ENCODE measurements around a stretch of chr2.

CAGE:
- cytosol, long polyA minus RNA: no peak
- cytosol, long polyA plus RNA: no peak
- long polyA plus RNA: no peak
- nucleus, long polyA minus RNA: no peak
- nucleus, long polyA plus RNA: no peak
Observed at GRCh38 chr2:62208708-62209756, 13.1 kb downstream of the B3GNT2 start.

DNA sequence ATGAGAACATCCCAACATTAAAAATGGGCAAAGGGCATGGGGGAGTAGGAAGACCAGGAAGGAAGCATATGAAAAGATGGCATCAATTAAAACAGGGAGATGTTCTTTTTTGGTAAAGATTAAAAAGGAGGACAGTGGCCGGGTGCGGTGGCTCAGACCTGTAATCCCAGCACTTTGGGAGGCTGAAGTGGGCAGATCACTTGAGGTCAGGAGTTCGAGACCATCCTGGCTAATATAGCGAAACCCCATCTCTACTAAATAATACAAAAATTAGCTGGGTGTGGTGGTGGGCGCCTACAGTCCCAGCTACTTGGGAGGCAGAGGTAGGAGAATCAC lies 14.4 kb downstream of the B3GNT2 start:
CAGE:
- cytosol, long polyA minus RNA: no peak
- cytosol, long polyA plus RNA: no peak
- long polyA plus RNA: no peak
- nucleus, long polyA minus RNA: no peak
- nucleus, long polyA plus RNA: no peak

DNA sequence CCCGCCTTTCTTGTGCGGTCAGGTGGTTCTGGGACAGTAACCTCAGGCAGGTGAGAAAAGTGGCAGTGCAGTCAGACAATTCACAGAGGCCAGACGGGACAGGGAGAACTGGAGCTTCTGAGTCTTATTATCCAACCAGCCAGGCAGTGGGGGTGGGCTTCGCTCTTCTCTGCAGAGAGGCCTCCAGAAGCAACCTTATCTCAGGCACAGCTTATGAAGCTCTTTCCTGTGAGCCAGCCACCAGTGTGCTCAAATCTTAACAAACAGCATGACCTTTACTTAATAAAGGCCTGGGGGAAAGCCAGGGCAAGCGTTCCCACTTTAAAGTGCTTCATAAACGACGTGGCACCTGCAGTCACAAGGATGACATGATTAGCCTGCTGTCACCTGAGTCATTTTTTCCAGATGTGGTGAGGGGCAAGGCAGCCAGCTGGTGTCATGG lies 109.7 kb downstream of the B3GNT2 start:
CAGE:
- cytosol, long polyA minus RNA: no peak
- cytosol, long polyA plus RNA: no peak
- long polyA plus RNA: no peak
- nucleus, long polyA minus RNA: no peak
- nucleus, long polyA plus RNA: no peak

DNA sequence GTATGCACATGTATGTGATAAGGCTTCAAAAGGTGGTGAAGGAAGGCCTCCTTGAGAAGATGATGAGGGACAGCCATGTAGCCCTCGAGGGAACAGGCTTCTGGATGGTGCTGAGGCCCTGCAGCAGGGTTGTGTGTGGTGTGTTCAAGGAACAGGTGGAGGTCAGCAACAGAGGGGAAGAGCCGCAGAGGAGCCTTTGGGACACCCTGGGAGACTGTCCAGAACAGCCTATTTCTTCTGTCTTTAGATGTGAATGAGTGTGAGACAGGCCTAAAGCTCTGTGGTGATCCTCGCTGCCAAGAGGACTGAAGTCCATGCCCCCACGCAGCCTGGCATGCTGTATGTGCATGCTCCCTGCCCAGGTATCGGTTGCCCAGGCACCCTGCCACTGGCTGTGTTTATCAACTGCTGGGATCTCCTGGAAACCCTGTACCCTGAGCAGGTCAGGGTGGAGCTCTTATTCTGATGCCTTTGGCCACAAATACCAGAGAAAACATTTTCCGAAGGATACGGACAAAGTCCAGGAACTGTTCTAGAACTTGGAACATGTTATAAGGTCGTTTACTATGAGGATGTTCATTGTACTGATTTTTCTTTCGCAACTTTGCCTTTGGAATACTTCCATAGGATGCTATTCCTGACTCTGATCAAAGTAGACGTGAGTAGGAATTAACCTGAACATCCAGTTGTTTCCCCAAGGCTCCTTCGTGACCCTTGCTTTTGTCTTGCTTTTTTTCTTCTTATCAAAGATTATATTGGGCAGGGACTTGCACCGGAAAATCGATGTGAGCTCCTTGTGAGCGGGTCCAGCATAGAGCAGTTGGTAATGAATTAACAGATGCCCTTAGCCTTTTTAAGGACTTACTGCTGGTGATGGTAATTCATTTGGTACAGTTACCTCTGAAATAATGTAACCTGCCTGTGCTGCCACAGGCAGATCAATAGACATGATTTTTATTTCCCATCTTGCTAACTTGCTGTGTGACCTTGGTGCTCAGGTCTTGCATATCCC lies 55.3 kb downstream of the TMEM17 start:
CAGE:
- cytosol, long polyA minus RNA: no peak
- cytosol, long polyA plus RNA: no peak
- long polyA plus RNA: no peak
- nucleus, long polyA minus RNA: no peak
- nucleus, long polyA plus RNA: no peak

DNA sequence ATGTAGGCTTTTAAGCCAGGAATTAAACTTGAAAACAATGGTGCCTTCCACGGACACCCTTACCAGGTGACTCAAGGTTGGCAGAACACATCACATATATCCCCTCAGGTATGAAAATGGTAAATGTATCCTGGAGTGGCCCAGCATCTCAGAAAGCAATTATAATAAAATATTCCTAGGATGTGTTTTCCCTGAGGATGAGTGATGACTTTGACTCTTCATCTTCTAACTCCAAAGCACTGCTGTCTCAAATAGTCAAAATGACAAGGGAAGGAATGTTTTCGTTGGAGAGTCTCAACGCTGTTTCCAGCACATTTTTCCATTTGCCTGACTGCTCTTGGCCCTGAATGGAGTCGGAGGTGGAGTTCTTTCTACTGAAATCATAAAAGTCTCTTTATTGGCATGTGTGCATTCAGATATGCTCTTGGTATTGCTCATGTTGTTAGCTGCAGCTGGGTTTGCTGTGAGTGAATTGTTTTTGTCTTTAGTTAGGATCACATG lies 17.0 kb downstream of the TMEM17 start:
CAGE:
- cytosol, long polyA minus RNA: no peak
- cytosol, long polyA plus RNA: no peak
- long polyA plus RNA: no peak
- nucleus, long polyA minus RNA: no peak
- nucleus, long polyA plus RNA: no peak

DNA sequence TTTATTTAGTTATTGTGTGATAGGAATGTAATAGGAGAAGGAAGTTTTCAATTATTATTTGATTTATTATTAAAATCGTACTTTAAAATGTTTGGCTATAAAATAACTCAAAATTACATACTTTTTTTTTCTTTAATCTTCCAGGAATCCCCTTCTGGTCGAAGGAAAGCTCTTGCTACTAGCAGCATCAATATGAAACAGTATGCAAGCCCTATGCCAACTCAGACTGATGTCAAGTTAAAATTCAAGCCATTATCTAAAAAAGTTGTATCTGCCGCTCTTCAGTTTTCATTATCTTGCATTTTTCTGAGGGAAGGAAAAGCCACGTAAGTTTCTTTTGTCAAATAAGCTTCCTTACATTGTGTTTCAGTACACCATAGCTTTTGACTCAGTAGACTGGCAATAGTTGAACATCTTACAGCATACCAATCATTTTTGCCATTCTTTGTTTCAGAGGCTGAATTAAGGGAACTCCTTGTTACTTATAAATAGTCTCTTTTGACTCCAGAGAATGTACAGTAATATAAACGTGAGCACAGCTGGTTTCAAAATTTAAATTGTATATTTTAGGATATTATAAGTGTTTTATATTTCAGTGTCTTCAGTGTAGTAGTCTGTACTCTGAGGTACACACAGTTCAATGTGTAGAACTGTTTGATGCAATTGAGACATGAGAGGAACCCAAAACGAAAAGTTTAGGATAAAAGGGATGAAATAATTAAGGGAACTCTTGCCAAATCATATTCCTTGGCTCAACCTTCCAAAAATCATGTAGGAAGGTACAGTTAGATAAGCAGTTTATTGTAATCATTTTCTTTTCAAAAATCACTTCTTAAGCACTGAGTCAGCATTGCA lies 120.7 kb downstream of the EHBP1 start:
CAGE:
- cytosol, long polyA minus RNA: no peak
- cytosol, long polyA plus RNA: no peak
- long polyA plus RNA: no peak
- nucleus, long polyA minus RNA: no peak
- nucleus, long polyA plus RNA: no peak

DNA sequence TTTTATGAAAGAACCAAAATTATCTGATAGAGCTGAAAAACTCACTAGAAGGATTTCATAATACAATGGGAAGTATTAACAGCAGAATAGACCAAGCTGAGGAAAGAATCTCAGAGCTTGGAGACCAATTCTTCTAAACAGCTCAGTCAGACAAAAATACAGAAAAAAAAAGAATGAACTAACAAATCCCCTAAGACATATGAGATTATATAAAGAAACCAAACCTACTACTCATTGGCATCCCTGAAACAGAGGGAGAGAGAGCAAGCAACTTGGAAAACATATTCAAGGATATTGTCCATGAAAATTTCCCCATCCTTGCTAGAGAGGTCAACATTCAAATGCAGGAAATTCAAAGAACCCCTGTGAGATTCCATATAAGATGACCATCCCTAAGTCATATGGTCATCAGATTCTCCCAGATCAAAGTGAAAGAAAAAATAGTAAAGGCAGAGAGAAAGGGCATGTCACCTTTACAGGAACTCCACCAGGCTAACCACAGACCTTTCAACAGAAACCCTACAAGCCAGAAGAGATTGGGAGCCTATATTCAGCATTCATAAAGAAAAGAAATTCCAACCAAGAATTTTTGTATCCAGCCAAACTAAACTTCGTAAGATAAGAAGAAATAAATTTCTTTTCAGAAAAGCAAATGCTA lies 170.4 kb downstream of the EHBP1 start:
CAGE:
- cytosol, long polyA minus RNA: no peak
- cytosol, long polyA plus RNA: no peak
- long polyA plus RNA: no peak
- nucleus, long polyA minus RNA: no peak
- nucleus, long polyA plus RNA: no peak

GRCh38 chr2:62955391-62955695 lies 95.3 kb upstream of the OTX1 start:
CAGE:
- cytosol, long polyA minus RNA: no peak
- cytosol, long polyA plus RNA: no peak
- long polyA plus RNA: no peak
- nucleus, long polyA minus RNA: no peak
- nucleus, long polyA plus RNA: no peak

GRCh38 chr2:63729257-63730003 lies 112.3 kb upstream of the UGP2 start:
CAGE:
- cytosol, long polyA minus RNA: no peak
- cytosol, long polyA plus RNA: no peak
- long polyA plus RNA: no peak
- nucleus, long polyA minus RNA: no peak
- nucleus, long polyA plus RNA: no peak

DNA sequence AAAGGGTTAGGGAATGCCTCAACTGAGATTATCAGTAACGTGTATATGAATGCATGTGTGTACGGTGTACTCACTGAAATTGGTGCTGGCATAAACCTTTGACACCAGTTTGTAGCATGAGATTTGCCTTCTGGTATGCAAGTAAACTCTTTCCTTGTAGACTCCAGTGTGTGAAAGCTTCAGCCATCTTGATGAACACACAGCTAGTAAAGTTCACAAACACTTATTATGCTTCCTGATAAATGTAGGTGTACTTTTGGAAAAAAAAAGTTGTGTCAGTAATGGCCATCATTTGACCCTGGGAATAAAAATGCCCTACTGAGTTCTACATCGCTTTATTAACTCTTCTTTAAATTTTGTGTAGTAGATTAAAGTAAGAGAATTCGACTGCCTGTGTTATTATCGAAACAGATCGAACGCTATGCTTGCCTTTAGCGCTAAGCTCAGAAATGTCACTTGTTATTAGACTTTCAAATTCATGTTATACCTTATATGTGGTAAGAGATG lies 1.2 kb downstream of the UGP2 start:
CAGE:
- cytosol, long polyA minus RNA: no peak
- cytosol, long polyA plus RNA: no peak
- long polyA plus RNA: no peak
- nucleus, long polyA minus RNA: no peak
- nucleus, long polyA plus RNA: no peak

GRCh38 chr2:63885567-63886012 lies 43.9 kb downstream of the UGP2 start:
CAGE:
- cytosol, long polyA minus RNA: no peak
- cytosol, long polyA plus RNA: no peak
- long polyA plus RNA: no peak
- nucleus, long polyA minus RNA: no peak
- nucleus, long polyA plus RNA: no peak

DNA sequence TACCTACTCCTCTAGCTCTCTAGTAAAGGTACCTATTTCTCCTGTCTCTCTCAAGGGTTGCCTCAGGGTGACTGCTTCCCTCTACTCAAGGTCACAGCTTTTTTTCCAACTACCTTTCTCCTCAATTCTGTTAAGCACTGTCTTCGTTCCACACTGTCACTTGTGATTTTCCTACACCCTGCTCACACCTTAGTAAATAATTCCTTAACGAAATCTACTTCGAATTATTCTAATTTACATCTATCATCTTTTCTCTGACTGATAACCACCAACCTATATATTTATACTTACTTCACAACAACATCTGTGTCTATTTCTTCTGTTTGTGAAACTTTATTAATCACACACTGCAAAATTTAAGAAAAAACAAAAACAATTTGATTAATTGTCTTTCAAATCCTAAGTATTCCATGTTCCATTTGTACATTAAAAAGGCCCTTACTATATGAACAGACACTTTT lies 74.9 kb downstream of the VPS54 start:
CAGE:
- cytosol, long polyA minus RNA: no peak
- cytosol, long polyA plus RNA: no peak
- long polyA plus RNA: no peak
- nucleus, long polyA minus RNA: no peak
- nucleus, long polyA plus RNA: no peak

GRCh38 chr2:64018102-64018513 lies 1.1 kb downstream of the VPS54 start:
CAGE:
- cytosol, long polyA minus RNA: no peak
- cytosol, long polyA plus RNA: no peak
- long polyA plus RNA: no peak
- nucleus, long polyA minus RNA: no peak
- nucleus, long polyA plus RNA: no peak

GRCh38 chr2:64116463-64116662 lies 27.9 kb downstream of the PELI1 start:
CAGE:
- cytosol, long polyA minus RNA: no peak
- cytosol, long polyA plus RNA: no peak
- long polyA plus RNA: no peak
- nucleus, long polyA minus RNA: no peak
- nucleus, long polyA plus RNA: no peak

DNA sequence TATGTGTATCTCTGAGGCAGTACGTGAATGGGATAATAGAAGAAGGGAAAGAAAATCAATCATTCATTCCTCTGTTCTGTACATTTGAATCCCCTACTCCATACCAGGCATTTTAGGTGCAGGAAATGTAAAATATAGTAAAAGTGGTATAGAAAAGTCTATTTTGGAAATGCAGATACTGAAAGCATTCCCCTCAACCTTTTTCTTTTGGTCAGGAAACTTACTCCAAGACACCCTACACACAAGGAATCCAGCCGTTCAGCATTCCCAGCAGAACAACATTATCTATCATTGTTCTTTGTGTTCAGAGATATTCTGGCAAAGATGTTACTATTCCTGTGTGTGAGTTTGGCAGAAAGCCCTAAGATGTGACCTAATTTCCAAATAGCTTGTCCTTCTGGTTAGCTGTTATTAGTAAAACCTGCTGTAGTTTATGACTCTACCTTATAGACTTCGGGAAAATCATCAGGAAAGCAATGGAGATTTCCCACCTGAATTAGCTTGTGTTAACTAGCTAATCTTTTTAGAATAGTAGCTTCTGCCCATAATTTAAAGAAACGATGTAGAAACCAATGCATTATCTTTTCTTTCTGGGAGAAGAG lies 78.1 kb upstream of the PELI1 start:
CAGE:
- cytosol, long polyA minus RNA: no peak
- cytosol, long polyA plus RNA: no peak
- long polyA plus RNA: no peak
- nucleus, long polyA minus RNA: no peak
- nucleus, long polyA plus RNA: no peak

DNA sequence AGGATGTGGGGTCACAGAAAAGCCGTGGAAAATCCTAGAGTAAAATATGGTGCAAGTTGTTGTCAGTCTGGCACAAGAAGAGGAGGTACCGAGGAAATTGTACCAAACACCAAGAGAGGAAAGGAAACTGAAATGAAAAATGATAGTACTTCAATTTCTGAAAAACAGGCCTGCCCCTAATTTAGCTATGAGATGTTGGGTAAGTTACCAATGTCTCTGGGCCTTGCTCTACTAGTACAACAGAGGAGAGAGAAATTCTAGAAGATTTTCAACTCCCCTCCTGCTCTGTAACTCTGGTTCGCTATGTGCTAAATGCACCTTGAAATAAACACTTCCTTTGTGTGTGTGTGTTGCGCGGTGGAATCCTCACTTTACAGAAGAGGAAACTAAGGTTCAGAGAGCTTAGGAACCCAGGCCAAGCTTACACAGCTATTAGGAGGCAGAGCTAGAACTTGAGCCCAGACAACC lies 78.9 kb upstream of the PELI1 start:
CAGE:
- cytosol, long polyA minus RNA: no peak
- cytosol, long polyA plus RNA: no peak
- long polyA plus RNA: no peak
- nucleus, long polyA minus RNA: no peak
- nucleus, long polyA plus RNA: no peak

DNA sequence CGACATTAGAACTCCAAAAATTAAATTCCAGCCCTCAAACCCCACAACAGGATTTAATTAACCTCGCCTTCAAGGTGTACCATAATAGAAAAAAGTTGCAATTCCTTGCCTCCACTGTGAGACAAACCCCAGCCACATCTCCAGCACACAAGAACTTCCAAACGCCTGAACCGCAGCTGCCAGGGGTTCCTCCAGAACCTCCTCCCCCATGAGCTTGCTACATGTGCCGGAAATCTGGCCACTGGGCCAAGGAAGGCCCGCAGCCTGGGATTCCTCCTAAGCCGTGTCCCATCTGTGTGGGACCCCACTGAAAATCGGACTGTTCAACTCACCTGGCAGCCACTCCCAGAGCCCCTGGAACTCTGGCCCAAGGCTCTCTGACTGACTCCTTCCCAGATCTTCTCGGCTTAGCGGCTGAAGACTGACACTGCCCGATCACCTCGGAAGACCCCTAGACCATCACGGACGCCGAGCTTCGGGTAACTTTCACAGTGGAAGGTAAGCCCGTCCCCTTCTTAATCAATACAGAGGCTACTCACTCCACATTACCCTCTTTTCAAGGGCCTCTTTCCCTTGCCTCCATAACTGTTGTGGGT lies 110.5 kb upstream of the PELI1 start:
CAGE:
- cytosol, long polyA minus RNA: no peak
- cytosol, long polyA plus RNA: no peak
- long polyA plus RNA: no peak
- nucleus, long polyA minus RNA: no peak
- nucleus, long polyA plus RNA: no peak

DNA sequence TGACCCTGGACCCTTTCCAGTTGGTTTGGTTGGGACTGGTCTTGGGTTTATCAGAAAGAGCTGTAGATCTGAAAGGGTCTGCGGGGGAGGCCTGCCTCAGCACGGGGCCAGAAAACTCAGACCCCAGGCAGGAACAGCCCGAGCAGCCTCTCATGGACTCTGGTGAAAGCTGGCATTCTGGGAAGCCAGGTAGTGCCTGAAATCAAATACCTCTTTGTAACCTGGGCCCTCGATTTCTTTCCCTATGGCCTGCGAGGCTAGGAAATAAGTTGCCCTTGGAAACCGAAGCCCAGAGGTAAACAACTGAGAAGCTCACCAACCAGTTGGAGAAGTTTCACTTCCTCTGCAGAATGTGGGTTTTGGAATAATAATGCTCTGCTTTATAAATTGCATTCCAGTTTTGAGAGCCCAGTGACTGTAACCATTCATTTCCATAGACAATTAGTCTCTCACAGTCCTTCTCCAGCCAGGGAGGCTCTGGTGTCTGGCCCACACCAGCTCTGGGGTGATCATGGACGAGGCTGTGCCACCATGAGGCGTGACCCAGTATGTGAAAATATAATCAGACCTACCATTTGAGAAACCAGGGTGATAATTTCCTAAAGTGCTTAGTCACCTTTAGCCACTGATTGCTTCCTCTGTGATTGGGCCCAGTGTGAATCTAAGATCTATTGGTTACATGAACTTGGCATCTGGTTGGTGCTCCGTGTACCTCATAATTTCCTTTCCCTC lies 133.0 kb upstream of the PELI1 start:
CAGE:
- cytosol, long polyA minus RNA: no peak
- cytosol, long polyA plus RNA: no peak
- long polyA plus RNA: no peak
- nucleus, long polyA minus RNA: no peak
- nucleus, long polyA plus RNA: no peak

DNA sequence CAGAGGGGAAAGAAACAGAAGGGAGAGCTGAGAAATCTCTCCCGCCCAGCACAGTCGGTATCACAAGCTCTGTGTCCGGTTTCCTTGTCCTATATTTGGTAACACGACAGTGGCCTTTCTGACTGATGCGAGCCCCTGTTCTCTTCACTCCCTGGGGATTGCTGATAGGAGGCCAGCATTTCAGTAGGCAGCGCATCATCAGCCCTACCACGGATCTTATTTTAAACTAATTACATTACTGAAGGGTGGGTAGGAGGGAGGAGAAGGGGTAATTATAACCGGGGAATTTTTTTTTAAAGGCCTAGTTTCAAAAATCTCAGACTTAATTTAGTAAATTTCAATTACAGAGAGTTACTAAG lies 125.6 kb upstream of the LGALSL start:
CAGE:
- cytosol, long polyA minus RNA: no peak
- cytosol, long polyA plus RNA: no peak
- long polyA plus RNA: no peak
- nucleus, long polyA minus RNA: no peak
- nucleus, long polyA plus RNA: no peak

DNA sequence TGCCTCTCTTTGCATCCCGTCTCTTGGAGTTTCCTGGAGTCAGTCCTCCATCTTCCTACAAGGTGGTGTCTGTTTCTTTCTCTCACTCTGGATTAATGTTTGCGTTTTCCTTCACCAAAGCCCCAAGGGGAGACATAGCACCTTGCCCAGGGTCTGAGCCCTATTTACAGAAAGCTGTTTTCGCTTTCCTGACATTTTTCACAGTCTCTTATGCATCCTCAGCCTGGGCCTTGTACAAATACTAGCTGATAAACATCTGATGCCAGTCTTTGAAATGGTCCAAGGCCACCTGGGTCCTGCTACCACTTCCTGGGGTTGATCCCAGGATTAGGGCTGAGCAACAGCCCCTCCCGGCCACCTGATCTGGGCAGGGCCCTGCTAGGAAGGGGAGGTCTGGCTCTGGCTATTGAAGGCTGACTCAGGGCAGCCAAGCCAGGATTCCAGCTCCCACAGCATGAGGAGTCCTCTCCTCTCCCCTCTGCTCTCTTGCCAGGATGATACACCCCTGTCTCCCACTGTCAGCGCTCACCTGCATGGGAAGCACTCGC lies 53.3 kb upstream of the LGALSL start:
CAGE:
- cytosol, long polyA minus RNA: no peak
- cytosol, long polyA plus RNA: no peak
- long polyA plus RNA: no peak
- nucleus, long polyA minus RNA: no peak
- nucleus, long polyA plus RNA: no peak